Jejunum (tissue), 1 donor: ENCODE data around the genes C3orf49 and ADAMTS9.

- PRO-cap = no peak
Measured at GRCh38 chr3:61596874-61597665, 35.7 kb downstream of the PTPRG start.

DNA sequence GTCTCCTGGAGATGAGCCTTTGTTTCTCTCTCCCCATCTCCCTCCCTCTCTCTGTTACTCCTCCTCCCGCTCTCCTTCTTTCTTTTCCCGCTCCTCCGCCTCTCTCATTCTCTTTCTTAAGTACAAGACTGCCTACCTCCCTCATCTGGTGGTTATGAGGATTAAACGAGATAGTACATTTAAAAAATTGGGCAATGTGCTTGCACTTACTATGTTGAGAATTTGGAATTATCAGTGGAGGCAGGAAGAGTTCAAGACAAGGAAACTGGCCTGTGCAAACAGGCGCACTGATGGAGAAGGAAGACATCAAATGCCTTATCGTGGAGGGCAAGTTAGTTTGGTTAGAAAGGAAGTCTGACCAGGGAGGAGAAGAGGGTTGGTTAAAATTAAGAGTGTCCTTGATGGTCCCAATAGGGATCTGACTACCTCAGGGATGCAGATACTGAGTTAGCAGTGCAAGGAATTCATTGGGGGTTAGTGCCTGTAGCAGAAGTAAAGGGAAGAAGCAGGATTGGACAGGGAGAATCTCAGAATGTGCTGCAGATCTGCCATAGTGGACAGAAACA is 123.7 kb downstream of the PTPRG start:
- PRO-cap = no peak

GRCh38 chr3:61750600-61751704 is 189.6 kb downstream of the PTPRG start:
- PRO-cap = no peak

DNA sequence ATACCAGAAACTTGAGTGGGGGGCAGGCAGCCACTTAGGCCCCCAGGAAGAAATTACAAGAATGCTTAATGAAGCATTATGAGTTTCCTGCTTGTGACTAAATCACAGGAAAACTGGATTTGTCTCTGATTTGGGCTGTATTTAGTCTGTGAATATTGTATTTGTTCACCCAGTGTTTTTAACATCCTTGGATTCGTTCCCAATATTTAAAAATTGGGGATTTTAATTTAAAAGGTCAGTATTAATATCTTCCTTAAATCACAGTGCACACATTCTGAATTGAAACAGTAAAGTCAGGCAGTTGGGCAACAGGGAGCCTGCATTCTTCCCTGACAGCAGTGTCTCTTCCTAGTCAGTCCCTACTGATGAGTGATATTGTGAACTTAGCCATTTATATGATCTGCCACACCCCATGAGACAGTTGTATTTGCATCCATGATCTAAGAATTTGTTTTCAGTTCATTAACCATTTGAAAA is 219.0 kb downstream of the PTPRG start:
- PRO-cap = no peak

DNA sequence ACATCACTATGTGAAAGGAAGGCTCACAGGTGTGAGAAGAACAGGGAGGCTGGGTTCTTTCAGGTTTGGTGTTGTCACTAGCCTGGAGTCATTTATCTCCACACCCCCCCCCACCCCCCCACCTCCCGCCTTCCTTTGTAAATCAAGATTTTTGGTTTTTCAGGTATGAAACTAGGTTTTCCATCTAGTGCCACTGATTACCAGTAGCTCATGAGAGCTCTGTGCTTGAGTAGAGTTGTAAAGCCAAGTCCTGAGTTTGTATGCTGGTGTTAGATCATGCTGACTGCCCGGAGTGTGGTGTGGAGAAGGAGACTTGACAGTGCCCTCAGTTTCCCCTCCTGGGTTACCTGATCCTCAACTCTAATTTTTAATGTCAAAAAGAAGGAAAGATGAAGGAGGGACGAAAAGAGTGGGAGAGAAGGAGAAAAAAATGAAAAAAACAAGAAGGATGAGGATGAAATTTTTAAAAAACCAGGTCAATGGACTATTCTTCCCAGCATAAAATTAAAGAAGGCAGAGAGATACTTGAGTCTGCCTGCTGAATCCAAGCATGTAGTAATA is 236.2 kb downstream of the PTPRG start:
- PRO-cap = no peak

DNA sequence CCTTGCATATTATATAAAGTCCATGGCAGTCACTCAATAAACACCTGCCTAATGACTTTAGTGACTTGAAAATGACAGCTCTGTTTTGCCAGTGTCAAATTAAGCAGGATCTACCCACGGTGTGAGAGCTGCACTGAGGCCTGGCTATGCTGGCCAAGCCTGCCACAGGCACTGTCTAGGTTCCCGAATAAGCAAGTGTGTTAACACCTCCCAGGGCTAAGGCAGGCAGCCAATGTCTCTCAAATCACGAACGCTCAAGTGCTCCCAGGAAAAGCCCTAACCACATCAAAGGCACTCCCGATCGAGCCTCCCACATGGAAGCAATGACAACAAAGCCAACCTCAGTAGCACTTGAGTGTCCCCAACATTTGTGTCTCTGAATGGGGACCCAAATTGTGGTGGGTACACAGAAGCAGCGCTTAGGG is 233.8 kb upstream of the FEZF2 start:
- PRO-cap = no peak

GRCh38 chr3:63203446-63203653 is 74.8 kb upstream of the SYNPR start:
- PRO-cap = no peak

GRCh38 chr3:63217402-63217838 is 60.7 kb upstream of the SYNPR start:
- PRO-cap = no peak

DNA sequence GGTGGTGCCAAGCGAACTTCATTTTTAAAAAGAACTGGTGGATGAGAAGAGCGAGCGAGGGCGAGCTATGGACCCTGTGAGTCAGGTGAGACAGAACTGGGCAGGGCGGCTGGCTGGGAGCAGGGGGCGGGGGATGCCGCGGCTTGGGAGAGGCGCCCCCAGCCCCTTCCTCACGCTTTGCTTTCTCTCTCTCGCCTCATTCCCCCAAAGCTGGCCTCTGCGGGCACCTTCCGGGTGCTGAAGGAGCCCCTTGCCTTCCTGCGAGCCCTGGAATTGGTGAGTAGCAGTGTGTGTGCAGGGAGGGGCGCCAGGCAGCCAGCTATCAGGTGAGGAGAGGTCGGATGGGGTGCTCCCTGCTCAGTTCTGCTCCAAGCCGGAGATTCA is 351 bp downstream of the SYNPR start:
- PRO-cap = no peak

DNA sequence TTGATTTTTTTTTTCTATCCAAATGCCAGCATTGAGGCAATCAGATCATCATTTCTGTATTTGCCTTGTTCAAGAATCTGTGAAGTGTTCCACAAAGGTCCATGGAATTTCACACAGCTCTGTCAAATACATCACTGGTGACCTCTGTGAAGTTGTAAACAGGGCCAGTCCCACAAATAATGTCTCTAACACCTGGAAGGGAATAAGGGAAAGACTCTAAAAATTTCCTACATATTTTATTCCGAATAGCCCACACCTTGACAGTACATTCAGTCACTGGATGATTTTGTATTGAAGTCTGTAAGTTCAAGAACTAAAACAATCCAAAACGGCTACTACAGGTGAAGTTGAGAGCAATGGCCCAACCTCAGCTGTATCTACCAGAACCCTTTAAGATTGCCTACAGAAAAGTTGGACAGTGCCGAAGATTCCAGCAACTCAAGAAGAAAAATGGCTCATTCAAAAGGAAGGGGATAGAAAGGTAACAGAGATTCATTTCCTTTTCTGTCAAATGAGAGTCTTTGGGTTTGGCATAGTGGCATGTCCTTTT is at the start of gene C3orf49:
Gene C3orf49, plus strand, starts transcription at position 184 of the 550 bp plus-strand sequence.
- PRO-cap = no peak

- PRO-cap = no peak
Measured at GRCh38 chr3:63908192-63908544, 44.5 kb downstream of the ATXN7 start.

- PRO-cap = no peak
Measured at GRCh38 chr3:64004045-64004720, 19.1 kb downstream of the PSMD6 start.

DNA sequence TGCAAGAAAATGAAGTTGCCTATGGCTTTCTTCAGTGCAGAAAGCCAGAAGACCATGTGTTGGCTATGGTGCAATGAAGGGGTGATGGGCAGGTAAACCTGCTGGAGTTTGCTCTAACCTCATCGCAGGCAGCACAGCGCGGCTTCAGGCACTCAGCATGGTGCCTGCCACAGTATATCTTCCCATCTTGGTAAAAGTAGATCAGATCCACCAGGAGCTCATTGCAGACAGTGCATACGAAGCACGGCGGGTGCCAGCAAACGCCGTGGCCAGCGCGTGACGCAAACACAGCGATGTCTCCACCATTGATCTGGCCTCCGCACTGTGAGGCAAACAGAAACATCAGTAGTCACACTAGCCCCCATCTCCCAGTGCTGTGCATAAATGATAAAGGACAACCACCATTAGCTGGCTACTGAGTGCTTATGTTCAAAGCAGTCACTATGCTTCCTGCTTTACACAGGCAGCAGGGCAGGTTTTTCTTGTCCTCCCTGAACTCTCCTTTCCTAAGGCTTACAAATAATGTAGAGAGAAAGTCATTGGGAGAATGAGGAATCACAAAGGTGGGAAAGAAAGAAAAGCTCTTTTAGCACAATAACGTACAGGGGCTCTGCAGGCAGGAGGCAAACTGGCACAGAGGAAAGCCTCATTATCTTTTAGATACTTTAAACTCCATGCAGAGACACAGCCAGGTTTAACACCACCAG is 68.1 kb downstream of the PRICKLE2 start:
- PRO-cap = no peak

DNA sequence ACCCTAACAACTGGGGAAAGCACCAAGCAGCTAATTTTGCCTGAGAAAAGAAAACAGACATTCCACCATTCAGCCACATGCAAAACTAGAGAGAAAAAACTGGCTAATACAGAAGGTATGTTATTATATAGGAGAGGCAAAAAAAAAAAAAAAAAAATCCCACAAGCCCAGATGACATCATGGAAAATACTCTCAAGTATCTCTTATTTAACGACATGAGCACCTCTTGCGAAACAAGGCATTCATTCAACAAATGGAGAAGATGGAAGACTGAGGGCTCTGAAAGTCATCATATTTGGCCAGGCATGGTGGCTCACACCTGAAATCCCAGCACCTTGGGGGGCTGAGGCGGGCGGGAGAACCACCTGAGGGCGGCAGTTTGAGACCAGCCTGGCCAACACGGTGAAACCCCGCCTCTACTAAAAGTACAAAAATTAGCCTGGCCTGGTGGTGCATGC is 61.4 kb downstream of the PRICKLE2 start:
- PRO-cap = no peak

- PRO-cap = no peak
Measured at GRCh38 chr3:64210095-64210807, 15.0 kb downstream of the PRICKLE2 start.

DNA sequence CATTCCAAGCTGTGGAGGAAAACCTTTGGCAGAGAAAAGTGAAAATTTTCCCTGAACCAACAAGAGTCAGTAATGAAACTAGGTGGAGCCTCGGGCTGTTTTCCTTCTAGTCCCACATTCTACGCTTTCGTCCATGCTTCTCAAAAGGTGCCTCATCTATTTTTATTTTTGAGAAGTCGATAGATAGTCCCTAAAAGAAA is 161.4 kb upstream of the PRICKLE2 start:
- PRO-cap = no peak

GRCh38 chr3:64595153-64595670 is 92.6 kb downstream of the ADAMTS9 start:
- PRO-cap = no peak

DNA sequence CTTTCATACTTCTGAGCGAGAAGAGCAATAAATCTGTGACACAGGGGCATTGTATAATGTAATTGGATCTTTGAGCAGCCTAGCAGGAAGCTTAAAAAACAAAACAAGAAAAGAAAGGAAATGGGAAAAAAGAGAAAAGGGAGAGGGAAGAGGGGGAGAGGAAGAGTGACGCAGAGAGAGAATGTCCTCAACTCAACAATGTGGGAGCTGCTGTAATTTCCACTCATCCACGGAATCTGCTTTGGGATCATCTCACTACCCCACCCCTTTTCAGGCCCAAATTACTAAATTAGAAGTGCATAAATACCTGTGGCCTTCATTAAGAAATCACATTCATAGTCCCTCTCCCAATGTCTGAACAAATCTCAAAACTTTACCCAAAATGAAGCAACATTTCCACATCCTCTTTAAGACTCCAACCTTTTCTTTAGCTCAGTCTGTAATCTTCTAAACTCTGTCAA is 37.4 kb downstream of the ADAMTS9 start:
- PRO-cap = no peak

DNA sequence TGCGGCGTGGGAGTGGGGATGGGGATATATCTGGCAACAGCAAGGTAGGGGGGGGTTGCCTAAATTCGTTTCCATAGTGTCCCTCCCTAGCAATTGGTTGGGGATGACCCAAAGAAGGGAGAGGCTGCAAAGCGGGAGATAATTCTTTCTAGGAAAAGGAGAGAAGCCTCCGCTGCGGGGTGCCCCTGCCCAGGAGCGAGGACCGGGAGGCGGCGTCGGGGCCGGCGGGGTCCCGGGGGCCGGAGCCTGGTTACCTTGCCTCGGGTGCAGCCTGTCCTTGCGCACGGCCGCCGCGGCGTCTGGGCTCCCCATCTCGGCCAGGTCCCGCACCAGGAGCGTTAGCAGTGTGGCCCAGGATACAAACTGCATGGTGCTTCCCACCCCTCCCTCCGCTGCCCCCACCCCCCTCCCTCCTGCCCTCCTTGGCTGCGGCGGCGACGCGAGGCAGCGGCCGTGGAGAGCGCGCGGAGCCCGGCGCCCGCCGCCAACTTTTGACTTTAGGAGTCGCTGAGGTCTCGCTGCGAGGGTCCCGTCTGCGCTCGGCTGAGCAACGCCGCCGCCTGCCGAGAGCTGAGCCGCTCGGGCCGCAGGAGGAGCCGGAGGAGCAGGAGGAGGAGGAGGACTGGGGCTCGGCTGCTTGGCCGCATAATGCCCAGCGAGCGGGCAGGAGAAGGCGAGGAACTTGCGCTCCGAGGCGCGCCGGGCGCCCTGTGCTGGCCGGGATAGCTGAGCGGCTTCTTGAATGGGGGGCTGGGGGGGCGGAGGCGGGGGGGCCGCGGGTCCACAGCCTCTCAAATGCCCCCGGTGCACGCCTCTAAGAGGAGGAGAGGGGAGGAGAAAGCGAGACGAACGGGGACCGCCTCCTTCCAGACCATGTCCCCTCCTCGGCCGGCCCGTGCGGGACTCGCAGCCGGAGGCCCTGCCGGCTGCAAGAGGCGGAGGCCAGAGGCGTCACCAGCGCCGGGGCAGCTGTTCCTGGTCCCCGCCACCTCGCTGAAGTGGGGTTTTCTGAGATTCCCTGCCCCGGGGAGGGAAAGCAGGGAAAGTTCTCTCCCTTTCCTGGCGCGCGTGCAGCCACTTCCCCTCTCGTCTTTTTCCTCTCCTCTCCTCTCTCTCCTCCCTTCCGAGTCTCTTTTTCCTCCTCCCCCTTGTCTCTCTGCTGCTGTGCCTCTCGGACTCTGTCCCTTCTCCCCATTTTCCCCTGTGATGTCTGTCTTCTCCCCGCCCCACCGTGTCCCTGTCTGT is at the start of gene ADAMTS9:
Gene ADAMTS9, minus strand, starts transcription at position 712 of the 1,245 bp plus-strand sequence.
- PRO-cap = bidirectional peak, plus-strand start at position 437 of the sequence, minus-strand start at position 315 of the sequence; bidirectional peak, plus-strand start at position 900 of the sequence, minus-strand start at position 712 of the sequence; bidirectional peak, plus-strand start at position 1,151 of the sequence, minus-strand start at position 1,100 of the sequence

DNA sequence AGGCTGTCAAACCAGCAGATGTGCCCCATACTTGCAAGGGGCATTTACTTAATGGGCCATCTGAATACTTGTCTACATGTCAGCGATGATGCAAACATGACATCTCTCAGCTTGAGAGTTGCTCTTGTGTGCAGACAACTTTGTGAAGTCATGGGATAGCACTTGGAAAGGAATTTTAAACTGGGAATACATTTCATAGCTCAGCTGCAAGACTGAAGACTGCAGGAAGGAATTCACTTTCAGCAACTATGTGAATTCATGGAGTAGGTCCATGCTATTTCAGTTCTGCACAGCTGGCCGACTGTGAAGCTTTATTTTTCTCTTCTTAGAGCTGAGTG is 127.5 kb upstream of the ADAMTS9 start:
- PRO-cap = no peak